Endothelial cell (in vitro differentiated cells): ENCODE measurements around the gene G0S2.

GRCh38 chr1:209369207-209369644, 214.3 kb upstream of the CAMK1G start:
- PRO-cap = no peak

DNA sequence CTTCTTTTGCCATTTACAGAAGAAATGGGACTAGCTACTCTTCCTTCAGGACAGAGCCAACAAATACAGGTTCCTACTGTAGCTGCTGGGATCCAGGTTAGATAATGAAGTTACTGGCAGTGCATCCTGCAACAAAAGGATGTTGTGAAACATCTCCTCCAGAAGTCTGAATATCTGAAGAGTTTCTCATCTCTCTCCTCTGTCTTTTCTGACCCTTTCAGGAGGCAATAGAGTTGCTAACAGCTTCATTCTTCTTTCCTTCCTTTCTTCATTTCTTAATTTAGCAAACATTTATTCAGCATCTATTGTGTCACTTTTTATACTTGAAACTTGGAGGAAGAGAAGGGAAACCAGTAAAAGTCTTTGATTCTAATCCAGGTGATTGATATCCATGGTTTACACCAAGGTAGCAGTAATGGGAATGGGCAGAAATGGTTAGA, 171.3 kb upstream of the CAMK1G start:
- PRO-cap = no peak

GRCh38 chr1:209421333-209421596, 162.2 kb upstream of the CAMK1G start:
- PRO-cap = no peak

DNA sequence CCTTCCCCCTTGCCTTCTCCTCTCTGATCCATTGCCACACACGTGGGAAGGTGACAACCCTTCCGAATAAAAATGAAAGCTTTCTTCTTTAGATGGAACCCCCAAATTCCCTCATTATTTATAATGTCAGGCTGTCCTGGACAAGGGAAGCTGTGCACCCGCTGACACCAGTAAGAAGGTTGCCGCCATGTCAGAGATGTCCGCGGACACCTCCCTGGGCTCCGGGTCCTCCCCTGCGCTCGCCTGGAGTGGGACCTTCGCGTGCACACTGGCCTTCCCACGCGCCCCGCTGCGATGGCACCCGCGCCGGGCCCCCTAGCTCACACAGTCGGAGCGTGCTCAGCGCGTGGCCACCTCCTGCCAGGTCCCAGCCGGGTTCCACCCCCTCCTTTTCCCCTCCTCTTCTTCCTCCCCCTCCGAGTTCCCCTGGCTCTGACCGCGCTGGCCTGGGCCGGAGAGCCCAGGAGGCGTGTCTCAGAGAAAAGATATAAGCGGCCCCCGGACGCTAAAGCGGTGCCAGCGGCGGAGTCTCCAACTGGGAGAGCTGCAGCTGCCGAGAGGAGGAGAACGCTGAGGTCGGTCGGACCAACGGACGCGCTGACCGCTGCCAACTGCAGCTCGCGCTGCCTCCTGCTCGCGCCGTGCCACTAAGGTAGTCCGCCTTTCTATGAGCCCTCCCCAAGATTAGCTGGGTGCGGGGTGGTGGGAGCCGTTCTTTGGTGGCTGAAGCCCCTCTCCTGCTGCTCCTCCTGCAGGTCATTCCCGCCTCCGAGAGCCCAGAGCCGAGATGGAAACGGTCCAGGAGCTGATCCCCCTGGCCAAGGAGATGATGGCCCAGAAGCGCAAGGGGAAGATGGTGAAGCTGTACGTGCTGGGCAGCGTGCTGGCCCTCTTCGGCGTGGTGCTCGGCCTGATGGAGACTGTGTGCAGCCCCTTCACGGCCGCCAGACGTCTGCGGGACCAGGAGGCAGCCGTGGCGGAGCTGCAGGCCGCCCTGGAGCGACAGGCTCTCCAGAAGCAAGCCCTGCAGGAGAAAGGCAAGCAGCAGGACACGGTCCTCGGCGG, at the start of gene G0S2:
Gene G0S2, plus strand, starts transcription at position 515 of the 1,065 bp plus-strand sequence.
- PRO-cap = unidirectional peak, plus-strand start at position 516 of the sequence

- PRO-cap = no peak
Observed at GRCh38 chr1:209675963-209676289, 714 bp downstream of the G0S2 start.

DNA sequence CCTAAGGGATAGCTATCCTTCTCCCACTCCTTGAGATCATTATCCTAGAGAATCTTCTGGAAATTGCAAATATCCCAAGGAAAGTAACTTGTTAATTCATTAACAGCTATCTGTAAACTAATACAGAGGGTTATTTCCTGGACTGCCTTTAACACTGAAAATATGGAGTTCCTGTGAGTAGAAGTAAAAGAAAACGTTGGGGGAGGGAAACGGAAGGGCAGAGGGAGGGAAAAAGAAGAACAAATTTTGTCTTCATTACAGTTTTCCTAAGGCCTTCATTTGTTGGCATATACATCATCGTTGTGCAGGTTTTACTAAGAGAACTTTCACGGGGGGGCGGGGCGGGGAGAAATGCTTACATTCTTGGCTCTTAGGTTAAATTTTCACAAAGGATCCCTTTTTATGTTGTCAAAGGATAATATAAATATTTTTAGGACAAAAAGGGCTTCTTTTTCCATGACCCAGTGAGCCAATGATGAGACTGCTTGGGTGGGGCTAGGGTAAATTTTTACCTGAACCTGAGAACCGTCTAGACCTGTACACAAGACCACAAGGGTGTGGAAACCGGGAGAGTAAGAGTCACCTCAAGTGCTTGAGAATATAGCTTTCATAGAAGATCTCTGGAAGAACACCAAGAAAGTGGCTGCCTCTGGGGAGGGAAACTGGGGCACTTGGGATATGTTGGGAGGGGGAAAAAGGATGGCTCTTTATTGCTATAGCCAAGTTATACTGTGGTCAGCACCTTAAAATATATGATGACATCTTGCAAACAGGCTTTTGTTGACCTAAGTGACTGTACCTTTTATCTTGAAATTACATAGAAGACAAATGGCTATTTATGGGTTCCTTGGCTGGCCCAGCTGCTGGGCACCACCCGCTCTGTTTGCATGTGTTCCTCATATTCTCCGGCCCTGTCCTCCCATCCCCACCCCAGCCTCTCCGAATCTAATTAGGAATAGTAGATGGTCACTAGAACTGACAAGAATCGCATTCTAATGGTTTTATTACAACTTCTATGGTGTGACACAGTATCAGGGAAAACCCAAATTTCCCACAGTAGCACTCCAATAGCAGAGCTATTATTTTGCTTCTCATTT, 2.0 kb upstream of the UTP25 start:
- PRO-cap = no peak

DNA sequence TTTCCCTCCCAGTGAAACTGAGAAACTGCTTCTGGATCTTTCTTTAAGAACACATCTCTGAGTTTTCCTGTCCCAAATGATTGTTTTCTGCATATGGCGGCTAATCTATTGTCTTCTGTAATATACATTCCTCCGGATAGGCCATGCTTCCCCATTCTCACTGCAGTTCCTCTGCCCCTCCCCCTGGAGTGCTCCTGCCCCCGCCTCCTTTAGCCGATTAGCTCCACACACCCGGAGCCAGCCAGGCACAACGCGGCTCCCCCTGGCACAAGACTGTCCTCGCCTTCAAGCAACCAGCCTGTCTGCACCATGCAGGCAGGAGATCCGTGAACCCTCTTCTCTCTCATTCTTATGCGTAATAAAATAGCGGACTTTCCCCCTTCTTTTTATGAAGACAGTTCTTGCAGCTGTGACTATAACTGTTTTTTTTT, 18.0 kb downstream of the SERTAD4 start:
- PRO-cap = bidirectional peak, plus-strand start at position 248 of the sequence, minus-strand start at position 119 of the sequence

DNA sequence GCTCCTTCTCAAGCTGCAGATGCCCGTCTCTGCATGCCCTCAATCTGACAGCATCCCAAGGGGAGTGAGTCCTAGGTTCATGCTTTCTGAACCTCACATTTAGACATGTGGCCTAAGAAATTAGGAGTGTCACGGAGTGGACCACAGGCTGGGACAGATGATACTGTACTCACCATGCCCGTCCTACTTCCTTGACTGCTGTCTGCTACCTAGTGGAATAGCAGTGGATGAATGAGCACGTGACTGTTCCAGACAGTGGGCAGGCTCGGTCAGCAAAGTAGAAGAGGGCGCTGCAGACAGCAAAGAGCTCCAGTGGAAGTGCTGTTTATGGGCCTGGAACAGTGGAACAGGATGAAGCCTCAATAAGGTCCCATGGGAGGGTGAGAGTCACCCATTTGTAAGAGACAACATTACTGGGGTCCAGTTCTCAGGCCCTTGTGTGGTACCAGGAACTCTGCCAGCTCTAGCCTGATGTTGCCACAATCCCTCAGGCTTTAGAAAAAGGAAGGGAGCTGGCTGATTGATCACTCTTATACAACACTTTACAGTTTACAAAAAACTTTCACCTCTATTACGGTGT, 25.4 kb downstream of the SERTAD4 start:
- PRO-cap = no peak

- PRO-cap = no peak
Observed at GRCh38 chr1:211228912-211229345, 30.2 kb upstream of the RCOR3 start.

GRCh38 chr1:211257870-211258614, 1.1 kb upstream of the RCOR3 start:
- PRO-cap = bidirectional peak, plus-strand start at chr1:211258504, minus-strand start at chr1:211258370

- PRO-cap = no peak
Observed at GRCh38 chr1:211313129-211313978, 13.3 kb upstream of the TRAF5 start.

DNA sequence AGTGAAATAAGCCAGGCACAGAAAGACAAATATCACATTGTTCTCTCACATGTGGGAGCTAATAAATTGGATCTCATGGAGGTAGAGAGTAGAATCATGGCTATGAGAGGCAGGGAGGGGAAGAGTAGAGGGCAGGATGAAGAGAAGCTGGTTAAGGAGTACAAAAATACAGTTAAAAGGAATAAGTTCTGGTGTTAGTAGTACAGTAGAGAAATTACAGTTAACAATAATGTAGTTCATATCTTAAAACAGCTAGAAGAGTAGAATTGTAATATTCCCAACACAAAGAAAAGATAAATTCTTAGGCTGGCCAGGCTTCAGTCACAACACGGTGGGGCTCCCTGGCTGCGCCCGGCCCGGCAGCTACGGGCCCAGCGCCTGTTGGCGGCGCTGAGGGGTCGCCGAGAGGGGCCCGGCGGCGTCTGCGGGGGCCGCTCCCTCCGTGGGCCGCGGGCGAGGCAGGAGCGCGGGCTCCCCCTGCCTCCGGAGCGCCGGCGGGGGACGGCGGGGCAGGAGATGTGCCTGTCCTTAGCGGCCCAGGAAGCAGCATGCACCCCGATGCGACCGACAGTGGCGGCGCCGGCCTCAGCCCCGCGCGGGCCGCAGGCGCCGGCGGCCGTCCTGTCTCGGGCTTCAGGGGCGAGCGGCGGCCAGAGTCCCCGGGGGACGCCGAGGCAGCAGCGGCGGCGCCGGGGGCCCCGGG, 75.8 kb downstream of the RD3 start:
- PRO-cap = unidirectional peak, plus-strand start at position 443 of the sequence; unidirectional peak, plus-strand start at position 488 of the sequence

- PRO-cap = no peak
Observed at GRCh38 chr1:211574726-211575249, 4.2 kb downstream of the SLC30A1 start.

DNA sequence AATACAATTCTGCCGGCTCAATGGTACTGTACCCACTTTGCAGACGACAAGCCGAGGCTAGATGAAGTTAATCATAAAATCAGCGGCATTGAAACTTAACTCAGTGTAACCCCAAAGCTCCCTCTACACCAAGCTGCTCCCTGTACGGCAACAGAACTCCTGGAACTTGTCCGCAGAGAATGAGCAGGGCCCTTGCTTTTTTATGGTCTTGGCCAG, 779 bp downstream of the INTS7 start:
- PRO-cap = no peak

GRCh38 chr1:212057842-212059183, 22.8 kb downstream of the DTL start:
- PRO-cap = no peak

DNA sequence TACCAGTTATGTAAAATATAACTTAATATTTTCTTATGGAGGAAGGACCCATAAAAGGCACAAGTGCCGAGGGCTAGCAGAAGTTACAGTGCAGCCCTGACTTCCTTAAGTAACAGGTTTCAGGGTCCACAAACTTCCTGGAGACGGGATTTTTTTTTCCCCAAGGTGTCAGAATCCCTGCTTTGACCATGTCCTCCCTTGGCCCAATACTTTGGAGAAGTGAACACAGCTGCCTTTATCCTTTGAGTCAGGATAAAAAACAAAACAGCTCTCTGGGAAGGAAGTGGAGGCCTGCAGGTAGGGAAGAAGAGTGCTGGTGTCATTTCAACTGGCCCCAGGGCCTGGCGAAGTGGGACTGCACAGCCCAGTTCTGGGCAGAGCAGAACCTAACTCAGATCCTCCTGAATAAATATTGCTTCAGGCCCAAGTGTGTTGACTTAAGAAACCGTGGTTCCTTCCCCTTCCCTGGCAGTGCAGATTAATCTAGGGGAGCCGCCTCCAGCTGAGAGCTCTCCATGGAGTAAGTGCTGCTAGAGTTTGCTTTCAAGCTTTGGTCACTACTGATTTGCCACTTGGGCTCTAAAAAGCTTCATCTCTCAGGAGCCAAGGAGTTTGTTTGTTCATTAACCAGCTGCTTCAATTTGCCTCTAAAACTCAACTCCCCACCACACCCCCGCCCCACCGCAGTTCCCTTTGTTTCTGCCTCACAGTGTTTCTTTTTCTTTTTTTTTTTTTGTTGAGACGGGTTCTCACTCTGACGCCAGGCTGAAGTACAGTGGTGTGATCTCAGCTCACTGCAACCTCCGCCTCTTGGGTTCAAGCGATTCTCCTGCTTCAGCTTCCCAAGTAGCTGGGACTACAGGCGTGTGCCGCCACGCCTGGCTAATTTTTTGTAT, 112.0 kb downstream of the DTL start:
- PRO-cap = no peak

- PRO-cap = no peak
Observed at GRCh38 chr1:212261468-212261882, 23.7 kb upstream of the PPP2R5A start.

DNA sequence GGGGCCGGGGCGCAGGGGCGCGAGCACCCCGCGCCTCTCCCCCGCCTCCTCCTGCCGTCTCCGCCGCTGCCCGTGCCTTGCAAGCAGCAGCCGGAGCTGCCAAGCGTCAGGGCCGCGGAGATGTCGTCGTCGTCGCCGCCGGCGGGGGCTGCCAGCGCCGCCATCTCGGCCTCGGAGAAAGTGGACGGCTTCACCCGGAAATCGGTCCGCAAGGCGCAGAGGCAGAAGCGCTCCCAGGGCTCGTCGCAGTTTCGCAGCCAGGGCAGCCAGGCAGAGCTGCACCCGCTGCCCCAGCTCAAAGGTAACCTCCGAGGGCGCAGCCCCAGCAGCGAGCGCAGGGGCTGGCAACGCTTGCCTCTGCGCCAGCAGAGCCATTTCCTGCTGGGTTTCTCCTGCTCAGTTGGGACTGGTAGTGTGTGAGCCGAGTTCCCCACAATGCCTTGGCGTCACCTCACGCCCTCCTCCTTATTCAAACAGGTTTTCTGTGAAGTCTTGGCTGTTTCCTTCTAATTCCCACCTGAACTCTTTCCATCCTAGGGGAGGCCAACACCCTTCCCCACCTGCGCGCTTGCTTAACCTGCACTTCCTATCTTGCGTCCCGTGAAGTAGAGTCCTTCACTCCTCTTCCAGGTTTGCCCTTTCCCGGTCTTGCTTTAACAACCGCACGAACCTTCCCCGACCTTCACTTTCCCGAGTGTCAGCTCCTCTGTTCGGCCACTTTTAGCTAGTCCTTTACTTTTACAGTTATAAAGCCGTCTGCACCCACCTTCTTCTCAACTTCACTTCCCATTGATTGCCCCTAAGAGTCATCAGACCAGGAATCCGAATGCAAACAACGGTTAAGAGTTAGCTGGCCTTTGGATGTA, 1.0 kb downstream of the PPP2R5A start:
- PRO-cap = bidirectional peak, plus-strand start at position 196 of the sequence, minus-strand start at position 186 of the sequence; bidirectional peak, plus-strand start at position 399 of the sequence, minus-strand start at position 414 of the sequence; unidirectional peak, minus-strand start at position 607 of the sequence

GRCh38 chr1:212312009-212312359, 26.8 kb downstream of the PPP2R5A start:
- PRO-cap = no peak

GRCh38 chr1:212364498-212365519, 49.9 kb downstream of the PACC1 start:
- PRO-cap = no peak